ENCODE data around the gene SSBP2.

- PRO-cap: no peak
Measured at GRCh38 chr5:78805459-78805926, 156.9 kb upstream of the LHFPL2 start.

- PRO-cap: no peak
Measured at GRCh38 chr5:78983625-78984415, 1.3 kb downstream of the ARSB start.

GRCh38 chr5:79069804-79070622 lies 446 bp downstream of the BHMT2 start:
- PRO-cap: no peak

DNA sequence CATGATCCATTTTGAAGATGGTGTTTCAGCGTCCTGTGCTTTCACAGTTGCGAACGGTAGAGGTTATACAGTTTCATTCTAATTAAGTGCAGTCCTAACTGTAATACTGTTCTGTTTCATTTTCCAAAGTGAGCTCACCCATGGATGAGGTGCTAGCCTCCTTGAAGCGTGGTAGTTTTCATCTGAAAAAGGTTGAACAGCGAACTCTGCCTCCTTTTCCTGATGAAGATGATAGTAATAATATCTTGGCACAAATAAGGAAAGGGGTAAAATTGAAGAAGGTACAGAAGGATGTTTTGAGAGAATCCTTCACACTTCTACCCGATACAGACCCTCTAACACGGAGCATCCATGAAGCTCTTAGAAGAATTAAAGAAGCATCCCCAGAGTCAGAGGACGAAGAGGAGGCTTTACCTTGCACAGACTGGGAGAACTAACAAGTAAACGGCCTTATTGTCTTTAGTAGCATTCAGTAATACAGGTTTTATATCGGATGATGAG lies 80.0 kb downstream of the JMY start:
- PRO-cap: no peak

DNA sequence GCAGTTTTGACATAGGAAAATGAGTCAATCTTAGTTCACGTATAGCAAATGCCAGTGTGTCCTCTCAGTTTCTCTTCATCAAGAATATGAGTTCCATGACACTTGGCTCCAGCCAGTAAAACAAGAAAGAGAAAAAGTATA lies 1.1 kb upstream of the HOMER1 start:
- PRO-cap: no peak

- PRO-cap: no peak
Measured at GRCh38 chr5:79548071-79548409, 34.1 kb upstream of the HOMER1 start.

DNA sequence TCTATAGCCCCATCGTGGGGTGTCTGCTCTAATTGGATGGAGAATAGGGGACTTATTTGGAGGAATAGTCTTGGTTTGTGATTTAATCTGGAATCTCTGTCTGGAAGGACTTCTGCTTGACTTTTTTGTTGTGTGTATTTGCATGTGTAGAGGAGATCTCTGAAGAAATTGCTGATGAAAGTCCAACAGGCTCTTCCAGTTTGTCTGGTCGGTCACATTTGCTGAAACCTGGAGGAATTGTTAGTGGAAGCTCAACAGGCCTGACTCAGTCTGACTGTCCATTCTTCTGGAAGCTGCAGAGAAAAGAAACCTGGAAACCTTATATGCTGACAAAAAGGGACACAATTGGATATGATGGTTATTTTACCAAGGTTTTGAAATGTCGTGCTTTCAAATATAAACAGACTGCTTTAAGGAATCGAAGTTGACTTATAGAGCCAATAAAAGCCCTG lies 33.4 kb upstream of the TENT2 start:
- PRO-cap: no peak

GRCh38 chr5:80070844-80071305 lies 35.7 kb downstream of the THBS4 start:
- PRO-cap: no peak

GRCh38 chr5:80253221-80254149 lies 2.4 kb downstream of the SERINC5 start:
- PRO-cap: no peak

GRCh38 chr5:80631408-80632009 lies 22.9 kb upstream of the MSH3 start:
- PRO-cap: no peak

- PRO-cap: no peak
Measured at GRCh38 chr5:80816003-80816751, 144.0 kb upstream of the RASGRF2 start.

GRCh38 chr5:81164646-81164861 lies 68.6 kb upstream of the CKMT2 start:
- PRO-cap: no peak

DNA sequence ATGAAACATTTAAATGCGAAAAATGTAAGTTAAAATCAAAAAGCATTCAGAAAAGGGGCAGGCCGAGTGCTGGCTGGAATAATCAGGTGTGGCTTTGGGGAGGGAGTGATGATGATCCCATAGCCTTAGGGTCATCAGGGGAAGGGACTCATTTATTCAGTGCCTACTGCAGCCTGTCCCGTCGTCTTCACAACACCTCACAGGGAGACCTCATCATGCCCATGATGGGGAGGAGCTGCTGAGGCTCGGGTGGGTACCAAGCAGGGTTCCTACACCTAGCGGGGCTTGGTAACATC lies 4.0 kb downstream of the CKMT2 start:
- PRO-cap: no peak

GRCh38 chr5:81300724-81301167 lies 641 bp upstream of the ZCCHC9 start:
- PRO-cap: no peak

DNA sequence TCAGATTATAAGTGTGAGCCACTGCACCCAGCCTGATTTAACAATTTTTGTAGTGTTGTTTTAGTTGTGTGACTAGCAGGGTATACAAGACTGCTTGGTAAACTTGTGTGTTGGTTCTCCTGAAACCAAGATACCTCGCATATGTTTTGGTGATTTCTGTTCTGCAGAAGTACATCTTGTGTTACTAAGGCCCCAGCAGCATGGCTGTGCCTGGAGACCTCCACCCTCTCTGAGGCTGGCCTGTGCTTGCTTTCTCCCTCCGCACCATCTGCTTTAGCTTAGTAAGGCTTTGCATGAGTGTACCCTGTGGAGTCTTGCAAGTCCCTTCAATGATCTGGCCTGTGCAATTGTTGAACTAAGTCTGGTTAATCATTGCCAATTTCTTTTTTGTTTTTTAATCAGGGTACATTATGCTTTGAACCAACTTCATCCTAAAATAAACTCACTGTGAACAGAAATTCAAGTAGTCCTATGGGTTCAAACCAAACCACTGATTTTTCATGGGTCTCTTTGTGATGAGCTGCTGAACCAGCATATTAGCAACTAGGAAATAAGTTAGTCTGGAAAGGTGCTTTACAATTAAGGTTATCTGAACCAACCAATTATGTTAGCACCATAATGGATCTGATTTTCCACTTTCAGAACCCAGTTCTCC lies 32.3 kb downstream of the ACOT12 start:
- PRO-cap: no peak

DNA sequence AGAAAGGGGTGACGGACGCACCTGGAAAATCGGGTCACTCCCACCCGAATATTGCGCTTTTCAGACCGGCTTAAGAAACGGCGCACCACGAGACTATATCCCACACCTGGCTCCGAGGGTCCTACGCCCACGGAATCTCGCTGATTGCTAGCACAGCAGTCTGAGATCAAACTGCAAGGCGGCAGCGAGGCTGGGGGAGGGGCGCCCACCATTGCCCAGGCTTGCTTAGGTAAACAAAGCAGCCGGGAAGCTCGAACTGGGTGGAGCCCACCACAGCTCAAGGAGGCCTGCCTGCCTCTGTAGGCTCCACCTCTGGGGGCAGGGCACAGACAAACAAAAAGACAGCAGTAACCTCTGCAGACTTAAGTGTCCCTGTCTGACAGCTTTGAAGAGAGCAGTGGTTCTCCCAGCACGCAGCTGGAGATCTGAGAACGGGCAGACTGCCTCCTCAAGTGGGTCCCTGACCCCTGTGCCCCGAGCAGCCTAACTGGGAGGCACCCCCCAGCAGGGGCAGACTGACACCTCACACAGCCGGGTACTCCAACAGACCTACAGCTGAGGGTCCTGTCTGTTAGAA lies 134.5 kb downstream of the SSBP2 start:
- PRO-cap: no peak

- PRO-cap: no peak
Measured at GRCh38 chr5:81632396-81633278, 118.3 kb downstream of the SSBP2 start.

GRCh38 chr5:81750676-81751653 lies at the start of gene SSBP2:
Gene SSBP2, minus strand, starts transcription at chr5:81751097.
- PRO-cap: bidirectional peak, plus-strand start at chr5:81751222, minus-strand start at chr5:81751106; unidirectional peak, plus-strand start at chr5:81751469

- PRO-cap: no peak
Measured at GRCh38 chr5:81778481-81779418, 27.9 kb upstream of the SSBP2 start.

GRCh38 chr5:82204628-82205748 lies 73.2 kb downstream of the RPS23 start:
- PRO-cap: no peak